Mesenchymal stem cell of Wharton's jelly (primary cell): ENCODE measurements around a stretch of chr7.

DNA sequence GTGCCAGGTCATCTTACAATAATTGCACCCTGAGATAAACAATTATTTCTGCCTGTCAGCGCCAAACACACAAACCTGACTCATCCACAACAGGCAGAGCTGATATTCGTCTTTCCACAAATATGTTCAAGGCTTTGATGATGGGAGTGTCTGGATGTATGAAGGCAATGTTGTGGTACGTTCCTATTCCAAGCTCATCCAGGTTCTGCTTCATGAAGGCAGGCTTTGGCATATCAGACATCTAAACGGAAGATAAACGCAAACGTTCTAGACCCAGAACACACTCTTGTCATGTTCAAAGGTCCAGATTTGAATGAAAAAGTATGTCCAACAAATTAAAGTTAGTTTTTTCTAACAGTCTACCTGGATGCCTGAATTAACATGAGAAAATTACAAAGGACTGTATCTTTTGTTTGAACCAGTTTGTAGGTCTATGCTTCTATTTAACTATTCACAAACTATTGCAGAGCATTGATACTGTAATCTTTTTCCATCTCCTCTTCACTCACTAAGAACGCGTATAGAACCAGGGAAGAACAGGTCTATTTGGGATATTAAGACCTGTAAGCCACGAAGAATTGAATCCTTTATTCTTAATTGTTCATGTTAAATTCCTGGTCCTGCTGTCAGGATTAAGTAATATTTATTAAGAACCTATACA lies 46.1 kb upstream of the RHEB start:
- CAGE, long polyA plus RNA = no peak

DNA sequence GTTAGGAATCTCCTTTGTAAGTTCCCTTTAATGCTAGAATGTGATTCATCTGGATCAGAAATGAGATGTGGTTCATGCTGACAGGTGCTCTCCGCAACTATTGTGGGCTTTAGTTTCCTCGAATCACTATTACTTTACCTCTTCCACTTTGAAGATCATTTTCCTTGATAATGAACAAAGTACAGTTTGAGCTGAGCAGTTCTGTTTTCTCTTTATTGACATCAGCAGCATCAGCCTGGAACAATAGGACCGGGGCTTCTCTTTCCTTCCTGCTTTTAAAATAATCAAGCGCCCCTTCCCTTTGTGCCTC lies 66.8 kb upstream of the RHEB start:
- CAGE, long polyA plus RNA = no peak

DNA sequence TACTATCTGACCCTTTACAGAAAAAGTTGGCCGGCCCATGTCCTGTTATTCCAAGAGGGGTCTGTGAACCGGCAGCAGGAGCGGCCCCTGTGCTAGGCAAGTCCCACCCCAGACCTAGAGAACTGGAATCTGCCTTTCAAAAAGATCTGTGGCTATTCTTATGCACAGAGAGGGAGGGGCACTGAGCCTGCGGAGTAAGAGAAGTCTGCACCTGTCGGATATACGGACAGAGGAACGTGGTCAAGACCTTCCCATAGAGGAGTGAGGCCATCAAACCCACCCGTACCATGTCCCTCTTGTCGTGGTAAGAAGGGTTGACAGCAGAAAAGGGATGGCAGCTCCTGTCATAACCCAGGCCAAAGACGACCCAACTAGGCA lies 109.5 kb upstream of the RHEB start:
- CAGE, long polyA plus RNA = no peak

GRCh38 chr7:151631459-151632053 lies 111.9 kb upstream of the RHEB start:
- CAGE, long polyA plus RNA = no peak

DNA sequence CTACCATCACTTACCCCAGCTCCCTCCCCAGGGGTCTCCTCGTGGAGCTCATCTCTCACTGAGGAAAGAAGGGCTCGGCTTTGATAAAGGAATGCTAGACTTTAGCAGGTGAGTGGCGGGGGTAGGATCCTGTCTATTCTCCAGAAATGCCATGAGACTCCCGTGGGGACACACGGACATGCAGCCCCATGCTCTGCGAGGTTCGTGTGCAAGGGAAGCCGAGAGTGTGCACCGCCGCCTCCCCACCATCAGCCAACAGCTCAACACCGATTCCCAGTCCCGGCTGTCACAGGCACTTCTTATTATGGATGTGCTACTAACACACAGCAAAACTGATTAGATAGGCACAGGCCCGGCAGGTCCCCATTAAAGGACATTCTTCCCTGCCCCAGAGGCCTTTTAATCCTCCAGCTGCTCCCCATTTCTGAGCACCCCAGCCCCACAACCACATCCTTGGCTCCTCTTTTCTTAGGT lies 154.4 kb downstream of the PRKAG2 start:
- CAGE, long polyA plus RNA = no peak

GRCh38 chr7:151754094-151754797 lies 122.7 kb downstream of the PRKAG2 start:
- CAGE, long polyA plus RNA = no peak

DNA sequence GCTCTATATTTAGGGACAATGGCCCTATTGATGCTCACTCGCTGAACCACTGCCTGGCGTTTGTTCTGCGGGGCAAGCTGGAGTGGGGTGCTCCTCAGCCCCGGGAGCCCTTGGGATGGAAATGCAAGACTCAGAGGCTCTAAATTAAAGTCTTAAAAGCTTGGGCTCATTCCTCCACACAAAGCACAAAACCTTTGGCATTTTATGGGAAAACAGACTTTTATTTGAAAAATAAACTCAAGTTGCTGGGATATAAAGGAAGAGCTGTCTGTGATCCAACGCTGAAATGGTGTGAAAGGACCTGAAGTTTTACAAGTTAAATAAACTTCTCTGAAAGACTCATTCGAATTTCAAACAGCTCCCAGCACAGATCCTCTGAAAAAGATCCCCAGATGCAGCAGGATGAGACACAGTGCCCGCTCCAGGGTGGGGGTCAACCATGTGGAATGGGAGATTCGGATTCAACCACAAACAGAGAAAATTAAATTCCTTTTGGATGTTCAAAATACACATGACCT lies 119.8 kb downstream of the PRKAG2 start:
- CAGE, long polyA plus RNA = no peak

DNA sequence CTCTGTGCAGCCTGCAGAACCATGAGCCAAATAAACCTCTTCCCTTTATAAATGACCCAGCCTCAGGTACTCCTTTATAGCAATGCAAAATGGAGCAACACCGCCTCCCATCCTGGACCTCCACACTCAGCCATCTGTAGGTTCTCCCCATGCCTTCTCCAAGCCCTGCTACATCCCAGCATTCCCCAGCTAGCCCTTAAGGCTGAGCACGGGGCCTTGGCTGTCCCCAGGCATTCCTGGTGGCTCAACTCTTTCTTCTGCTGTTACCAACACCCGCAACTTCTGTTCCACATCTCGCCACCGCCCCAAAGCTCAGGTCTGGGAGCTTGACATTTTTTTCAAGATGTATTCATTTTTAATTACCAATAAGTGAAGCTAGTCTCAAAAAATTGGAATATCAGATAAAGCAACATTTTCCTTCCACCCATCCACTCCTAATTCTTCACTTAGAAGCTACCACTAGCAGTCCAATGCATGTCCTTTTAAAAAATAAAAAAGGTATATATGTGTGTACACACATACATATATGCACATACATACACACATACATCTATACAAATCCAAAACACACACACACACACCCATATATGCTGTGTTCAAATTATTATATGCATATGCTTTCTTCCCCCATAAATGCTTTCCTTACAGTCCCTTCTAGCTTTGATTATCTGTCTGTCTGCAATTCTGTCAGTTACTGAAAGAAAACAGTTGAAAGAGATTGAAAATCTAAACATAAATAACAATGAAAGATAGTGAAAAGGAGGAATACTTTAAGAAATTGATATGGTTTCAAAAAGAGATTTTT lies 98.3 kb downstream of the PRKAG2 start:
- CAGE, long polyA plus RNA = no peak

DNA sequence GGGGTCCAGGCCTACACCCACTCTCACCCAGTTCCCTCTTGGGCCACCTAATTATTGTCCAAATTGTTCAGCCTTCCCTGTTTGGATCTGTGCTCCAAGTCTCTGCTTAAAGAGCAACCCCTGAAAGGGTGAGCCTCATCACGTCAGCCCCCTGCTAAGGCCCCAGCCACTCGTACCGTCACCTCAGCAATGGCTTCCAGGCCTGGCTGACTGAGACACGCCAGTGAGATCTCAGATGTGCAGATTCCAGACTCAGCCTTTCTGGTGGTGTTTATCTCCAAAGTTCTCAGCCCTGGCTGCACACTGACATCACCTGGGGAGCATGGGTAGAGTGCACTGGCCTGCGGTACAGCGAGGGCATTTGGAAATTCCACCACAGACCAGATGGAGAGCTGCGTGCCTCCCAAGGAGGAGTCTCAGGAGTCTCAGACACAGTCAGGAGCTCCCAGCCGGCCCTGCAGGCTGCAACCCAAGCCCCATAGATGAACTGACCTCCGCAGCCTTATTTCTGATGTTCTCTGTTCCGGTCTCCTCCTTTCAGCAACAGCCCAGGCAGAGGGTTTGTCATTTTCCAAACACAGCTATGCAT lies 87.4 kb downstream of the PRKAG2 start:
- CAGE, long polyA plus RNA = no peak

GRCh38 chr7:151796198-151796917 lies 80.6 kb downstream of the PRKAG2 start:
- CAGE, long polyA plus RNA = no peak

DNA sequence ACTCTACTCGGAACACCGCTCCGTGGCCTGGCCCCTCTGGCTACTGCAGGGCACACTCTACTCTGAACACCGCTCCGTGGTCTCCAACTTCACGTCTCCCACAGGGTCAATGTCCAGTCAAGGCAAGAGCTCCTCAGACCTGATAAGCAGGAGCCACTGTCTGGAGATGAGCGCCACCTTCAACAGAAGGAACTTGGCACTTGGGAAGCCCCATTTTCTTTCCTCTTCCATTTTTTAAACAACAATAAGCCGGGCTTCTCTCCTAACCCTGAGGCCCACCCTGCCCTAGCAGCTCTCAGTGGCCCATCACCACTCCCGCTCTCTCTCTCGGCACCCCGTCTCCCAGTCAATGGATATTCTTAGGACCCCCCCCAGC lies 56.3 kb downstream of the PRKAG2 start:
- CAGE, long polyA plus RNA = no peak

DNA sequence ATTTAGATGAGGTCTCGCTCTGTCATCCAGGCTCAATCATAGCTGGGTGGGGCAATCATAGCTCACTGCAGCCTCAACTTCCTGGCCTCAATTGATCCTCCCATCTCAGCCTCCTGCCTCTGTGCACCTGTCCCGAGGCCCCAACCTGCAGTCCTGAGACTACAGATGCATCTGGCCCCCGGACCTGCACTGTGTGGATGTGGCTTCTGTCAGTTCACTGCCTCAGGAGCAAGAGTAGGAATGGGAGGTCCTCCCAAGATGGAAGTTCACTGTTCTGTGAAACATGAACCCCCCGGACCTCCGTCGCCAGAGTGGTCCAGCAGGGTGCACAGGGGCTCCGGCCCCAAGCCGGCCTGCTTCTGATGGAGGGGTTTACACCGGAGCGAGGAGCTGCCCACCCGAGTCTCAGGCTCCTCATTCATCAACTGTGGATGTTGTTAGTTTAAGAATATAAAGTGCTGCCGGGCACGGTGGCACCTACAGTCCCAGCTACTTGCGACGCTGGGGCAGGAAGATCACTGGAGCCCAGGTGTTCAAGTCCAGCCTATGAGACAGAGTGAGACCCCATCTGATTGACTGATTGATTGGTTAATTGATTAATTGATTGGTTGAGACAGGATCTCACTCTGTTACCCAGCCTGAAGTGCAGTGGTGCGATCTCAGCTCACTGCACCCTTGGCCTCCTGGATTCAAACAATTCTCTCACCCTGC lies 36.4 kb downstream of the PRKAG2 start:
- CAGE, long polyA plus RNA = no peak

- CAGE, long polyA plus RNA = no peak
Measured at GRCh38 chr7:151850570-151850819, 26.4 kb downstream of the PRKAG2 start.

DNA sequence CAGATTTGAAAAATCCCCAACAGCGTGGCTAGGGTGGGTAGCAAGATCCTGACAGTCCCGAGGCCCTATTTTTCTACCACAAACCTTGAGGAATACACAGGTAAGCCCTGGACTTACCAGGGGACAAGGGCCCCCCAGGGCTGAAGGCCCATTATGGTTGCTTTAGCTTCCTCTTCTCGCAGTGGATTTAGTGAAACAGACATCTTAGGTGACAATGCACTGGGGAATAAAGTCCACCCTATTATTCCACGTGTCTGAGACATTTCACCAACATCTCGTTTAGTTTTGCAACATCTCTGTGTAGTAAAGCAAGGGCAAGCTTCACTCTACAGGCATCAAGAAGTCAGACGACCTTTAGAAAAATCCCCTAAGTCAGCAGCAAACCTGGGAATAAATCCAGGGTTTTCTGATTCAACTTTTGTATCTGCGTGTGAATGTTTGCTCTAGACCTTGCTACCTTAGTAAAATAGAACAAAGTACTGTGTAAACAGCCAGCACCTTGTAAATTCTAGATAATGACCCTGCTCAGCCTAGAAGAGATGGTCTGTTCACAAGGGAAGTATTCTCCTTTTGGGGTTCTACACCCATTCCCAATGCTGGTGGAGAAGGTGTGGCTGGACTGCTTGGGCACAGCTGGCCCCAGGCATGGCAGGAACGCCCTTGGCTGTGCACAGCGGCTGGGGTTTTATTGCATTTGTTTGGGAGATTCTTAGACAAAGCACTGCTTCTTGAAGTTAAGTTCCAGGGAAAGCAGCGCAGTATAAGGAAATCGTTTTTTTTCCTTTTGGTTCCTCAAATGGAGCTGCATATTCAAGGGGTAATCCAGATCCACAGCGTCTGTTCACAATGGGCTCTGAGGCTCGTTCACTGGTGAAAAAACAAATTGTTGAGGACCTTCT lies 38.4 kb upstream of the GALNTL5 start:
- CAGE, long polyA plus RNA = no peak

DNA sequence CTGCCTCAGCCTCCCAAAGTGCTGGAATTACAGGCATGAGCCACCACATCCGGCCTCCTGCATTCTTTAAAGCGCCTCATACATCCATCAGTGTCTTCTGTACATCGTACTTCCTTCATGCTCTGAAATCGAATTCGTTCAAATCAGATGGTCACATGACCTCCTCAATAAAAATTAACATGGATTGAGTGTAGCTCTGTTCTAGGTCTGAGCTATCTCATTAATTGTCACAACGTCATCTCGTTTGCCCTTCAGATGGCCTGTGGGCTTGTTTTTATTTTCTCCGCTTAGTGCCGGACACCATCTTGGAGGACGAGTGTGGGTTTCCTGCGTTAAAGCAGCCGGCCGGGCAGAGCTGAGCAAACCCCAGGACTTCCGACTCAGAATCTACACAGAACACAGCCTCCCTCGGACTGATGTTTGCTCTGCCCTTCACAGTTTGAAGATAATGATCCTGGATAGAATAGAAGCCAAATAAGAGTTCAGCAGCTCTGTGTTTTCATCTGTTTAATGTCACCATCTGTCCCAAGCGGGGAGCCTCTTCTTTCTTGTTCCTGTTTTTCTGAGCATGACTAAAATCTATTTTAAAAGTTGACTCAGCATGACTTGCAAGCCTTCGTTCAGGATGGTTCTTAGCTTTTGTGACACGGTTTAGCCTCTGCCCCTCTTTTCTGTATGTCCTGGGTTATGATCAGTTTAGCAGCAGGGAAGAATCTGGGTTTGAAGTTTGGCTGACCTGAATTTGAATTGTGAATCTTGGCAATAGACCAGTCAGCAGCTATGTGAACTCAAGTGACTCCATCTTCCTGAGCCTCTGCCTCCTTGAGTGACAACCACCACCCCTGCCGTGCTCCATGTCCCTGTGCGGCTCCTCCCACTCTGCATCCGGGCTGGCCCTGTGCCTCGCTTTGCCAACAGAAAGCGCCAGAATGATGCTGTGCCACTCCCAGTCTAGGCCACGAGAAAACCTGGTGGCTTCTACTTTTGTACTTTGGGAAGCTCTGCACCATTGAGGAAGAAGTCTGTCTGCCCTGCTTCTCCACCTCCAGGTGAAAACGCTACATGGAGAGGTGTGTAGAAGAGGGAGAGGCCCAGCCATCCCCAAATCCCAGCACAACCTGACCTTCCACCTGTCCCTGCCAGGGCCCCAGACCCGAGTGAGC lies 30.5 kb upstream of the GALNTL5 start:
- CAGE, long polyA plus RNA = no peak

DNA sequence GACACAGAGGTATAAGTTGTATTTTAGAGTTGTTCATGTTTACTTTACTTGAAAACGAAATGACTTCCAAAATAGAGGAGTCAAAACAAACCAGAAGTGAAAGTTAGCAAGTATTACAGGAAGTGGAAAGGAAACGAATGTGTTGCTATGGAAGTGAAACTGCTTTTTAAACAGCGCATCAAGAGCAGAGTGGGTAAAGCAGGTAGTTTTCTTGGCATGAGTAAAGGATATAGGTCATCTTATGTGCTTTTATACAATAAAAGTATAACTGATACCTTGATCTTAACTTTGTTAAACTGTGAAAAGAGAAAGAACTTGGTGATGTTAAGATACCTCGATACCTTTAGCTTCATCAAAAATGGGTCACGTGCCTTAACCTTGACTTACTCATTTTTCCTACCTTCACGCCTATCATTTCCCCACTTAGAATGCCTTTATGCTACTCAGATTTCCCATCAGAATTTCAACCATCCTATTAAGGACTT lies 19.9 kb upstream of the GALNTL5 start:
- CAGE, long polyA plus RNA = no peak

- CAGE, long polyA plus RNA = no peak
Measured at GRCh38 chr7:151988091-151988588, 31.9 kb downstream of the GALNTL5 start.

- CAGE, long polyA plus RNA = no peak
Measured at GRCh38 chr7:152161927-152162937, 136.8 kb downstream of the GALNT11 start.

GRCh38 chr7:152191392-152192089 lies 166.1 kb downstream of the GALNT11 start:
- CAGE, long polyA plus RNA = no peak

GRCh38 chr7:152213573-152213920 lies 188.1 kb downstream of the GALNT11 start:
- CAGE, long polyA plus RNA = no peak